Esophagus muscularis mucosa (tissue), 4 donors: ENCODE measurements around a stretch of chr6.

GRCh38 chr6:5085630-5086268, 608 bp downstream of the PPP1R3G start:
- PRO-cap = no peak
- RAMPAGE, long total RNA, 4 experiments = no peak in any of the 4 experiments

GRCh38 chr6:5287206-5288198, 26.2 kb downstream of the FARS2 start:
- PRO-cap = no peak
- RAMPAGE, long total RNA, 4 experiments = no peak in any of the 4 experiments

GRCh38 chr6:5456863-5457553, 195.7 kb downstream of the FARS2 start:
- PRO-cap = no peak
- RAMPAGE, long total RNA, 4 experiments = no peak in any of the 4 experiments

GRCh38 chr6:5498110-5498632, 236.9 kb downstream of the FARS2 start:
- PRO-cap = no peak
- RAMPAGE, long total RNA, 4 experiments = no peak in any of the 4 experiments

GRCh38 chr6:5506935-5507681, 245.8 kb downstream of the FARS2 start:
- PRO-cap = no peak
- RAMPAGE, long total RNA, 4 experiments = no peak in any of the 4 experiments

DNA sequence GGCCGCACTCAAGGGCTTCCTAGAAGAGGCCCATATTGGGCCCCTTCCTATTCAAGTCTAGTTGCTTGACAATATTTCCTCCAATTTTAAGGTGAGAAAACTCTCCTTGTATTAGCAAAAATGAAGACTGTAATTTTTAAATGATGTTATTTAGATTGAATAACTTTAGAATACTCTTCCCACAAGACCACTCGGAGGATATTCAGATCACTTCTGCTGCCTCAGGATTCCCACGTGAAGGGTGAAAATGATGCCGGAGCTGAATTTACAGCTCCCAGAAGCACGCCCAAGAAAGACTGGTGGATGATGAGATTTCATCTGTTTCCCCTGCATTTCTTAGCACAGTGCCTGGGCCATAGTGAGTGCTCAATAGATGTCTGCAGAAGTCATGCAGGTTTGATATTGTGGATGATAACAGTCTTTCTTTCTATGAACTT, 320.9 kb downstream of the NRN1 start:
- PRO-cap = no peak
- RAMPAGE, long total RNA, 4 experiments = no peak in any of the 4 experiments

DNA sequence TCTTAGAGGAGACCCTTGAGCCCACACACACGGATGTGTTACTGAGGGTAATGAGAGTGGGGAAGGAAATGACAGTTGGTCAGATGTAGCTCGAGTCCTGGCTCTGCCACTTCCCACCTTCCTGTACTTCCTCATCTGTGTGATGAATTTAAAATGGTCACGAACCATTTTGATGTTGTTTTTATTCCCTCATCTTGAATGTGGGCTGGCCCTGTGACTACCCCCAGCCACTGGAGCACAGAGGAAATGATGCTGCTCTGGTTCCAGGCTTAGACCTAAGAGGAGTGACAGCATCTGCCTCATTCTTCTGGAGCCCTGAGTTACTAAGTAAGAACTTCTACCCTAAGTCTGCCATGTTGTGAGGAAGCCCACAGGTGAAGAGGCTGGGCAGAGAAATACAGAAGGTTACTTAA, 141.1 kb downstream of the NRN1 start:
- PRO-cap = no peak
- RAMPAGE, long total RNA, 4 experiments = no peak in any of the 4 experiments

- PRO-cap = bidirectional peak, plus-strand start at chr6:5936327, minus-strand start at chr6:5936271
- RAMPAGE, long total RNA, 4 experiments = no peak in any of the 4 experiments
Observed at GRCh38 chr6:5936077-5936505, 70.6 kb downstream of the NRN1 start.

- PRO-cap = no peak
- RAMPAGE, long total RNA, 4 experiments = no peak in any of the 4 experiments
Observed at GRCh38 chr6:6189824-6190699, 130.4 kb downstream of the F13A1 start.

- PRO-cap = no peak
- RAMPAGE, long total RNA, 4 experiments = no peak in any of the 4 experiments
Observed at GRCh38 chr6:6332273-6332726, 11.8 kb upstream of the F13A1 start.

- PRO-cap = unidirectional peak, plus-strand start at chr6:6591782
- RAMPAGE, long total RNA, 4 experiments = no peak in any of the 4 experiments
Observed at GRCh38 chr6:6591657-6592074, 3.1 kb downstream of the LY86 start.

DNA sequence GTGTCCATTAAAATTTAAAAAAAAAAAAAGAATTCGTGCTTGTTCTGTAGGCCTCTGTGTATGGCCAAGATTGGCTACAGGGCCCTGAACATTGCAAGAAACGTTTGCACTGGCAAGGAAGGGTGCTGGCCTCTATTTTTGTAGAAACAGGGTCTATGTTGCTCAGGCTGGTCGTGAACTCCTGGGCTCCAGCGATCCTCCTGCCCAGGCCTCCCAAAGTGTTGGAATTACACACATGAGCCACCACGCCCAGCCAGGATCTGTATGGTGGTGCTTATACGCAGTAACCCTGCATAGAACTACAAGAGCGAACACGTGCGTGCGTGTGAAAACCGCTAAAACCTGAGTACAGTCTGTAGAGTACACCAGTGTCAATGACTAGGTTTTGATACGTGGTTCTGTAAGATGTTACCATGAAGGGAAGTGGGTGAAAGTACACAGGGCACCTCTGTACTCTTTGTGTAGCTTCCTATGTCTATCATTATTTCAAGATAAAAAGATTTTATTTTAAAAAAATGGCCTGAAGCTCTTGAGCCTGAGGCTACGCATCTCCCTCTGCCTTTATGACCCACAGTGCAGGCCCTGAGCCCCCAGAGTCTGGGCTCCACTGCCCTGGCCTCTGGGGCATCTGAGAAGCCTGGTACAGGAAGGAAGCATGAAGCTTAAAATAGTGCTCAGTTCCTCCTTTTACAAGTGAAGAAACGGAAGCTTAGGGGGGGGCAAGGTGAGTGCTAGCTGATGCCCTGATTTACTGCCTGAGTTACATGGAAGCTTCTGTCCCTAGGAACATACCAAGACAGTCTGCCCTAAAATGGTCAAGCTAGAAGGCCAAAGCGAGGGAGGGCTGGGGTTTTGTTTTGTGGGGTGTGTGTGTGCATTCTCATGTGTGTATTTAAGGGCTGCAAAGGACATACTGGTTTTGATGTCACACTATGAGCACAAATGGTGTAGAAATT, 21.6 kb downstream of the LY86 start:
- PRO-cap = no peak
- RAMPAGE, long total RNA, 4 experiments = no peak in any of the 4 experiments

DNA sequence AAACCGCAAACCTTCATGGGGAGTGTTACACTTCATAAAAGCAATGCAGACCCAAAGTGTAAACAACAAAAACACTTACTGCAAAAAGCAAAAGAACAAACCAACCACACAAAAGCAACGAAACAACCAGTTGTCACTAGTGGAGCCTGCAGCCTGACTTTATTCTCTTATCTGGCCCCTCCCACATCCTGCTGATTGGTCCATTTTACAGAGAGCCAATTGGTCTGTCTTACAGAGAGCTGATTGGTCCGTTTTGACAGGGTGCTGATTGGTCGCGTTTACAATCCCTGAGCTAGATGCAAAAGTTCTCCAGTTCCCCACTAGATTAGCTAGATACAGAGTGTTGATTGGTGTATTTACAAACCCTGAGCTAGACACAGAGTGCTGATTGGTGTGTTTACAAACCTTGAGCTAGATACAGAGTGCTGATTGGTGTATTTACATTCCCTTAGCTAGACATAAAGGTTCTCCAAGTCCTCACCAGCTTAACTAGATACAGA, 24.0 kb downstream of the LY86 start:
- PRO-cap = no peak
- RAMPAGE, long total RNA, 4 experiments = no peak in any of the 4 experiments

DNA sequence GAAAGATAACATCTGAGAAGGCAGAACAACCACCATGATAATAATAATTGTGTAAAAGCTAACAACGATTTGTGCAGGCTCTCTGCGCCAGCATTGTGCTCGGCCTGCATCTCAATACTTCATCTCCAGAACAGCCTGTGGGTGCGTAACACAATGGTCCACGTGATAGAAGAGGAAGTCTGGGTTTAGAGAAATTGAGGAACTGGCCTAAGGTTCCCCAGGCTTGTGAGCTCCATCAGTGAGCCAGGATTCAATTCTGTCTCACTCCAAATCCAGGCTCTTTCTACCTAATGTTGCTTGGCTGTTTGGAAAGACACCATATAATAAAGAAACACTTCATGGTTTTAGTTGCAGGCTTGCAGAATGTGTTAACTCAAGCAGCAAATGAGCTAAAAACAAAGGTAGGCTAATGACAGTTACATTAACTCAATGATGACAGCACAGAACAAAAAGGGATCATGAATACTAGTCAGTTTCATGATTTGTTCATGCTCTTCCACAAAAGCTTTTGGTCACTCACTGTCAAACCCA, 71.3 kb downstream of the LY86 start:
- PRO-cap = unidirectional peak, minus-strand start at position 116 of the sequence
- RAMPAGE, long total RNA, 4 experiments = no peak in any of the 4 experiments

- PRO-cap = no peak
- RAMPAGE, long total RNA, 4 experiments = no peak in any of the 4 experiments
Observed at GRCh38 chr6:6747454-6747810, 158.9 kb downstream of the LY86 start.

GRCh38 chr6:6791073-6791340, 202.5 kb downstream of the LY86 start:
- PRO-cap = no peak
- RAMPAGE, long total RNA, 4 experiments = no peak in any of the 4 experiments

- PRO-cap = no peak
- RAMPAGE, long total RNA, 4 experiments = no peak in any of the 4 experiments
Observed at GRCh38 chr6:6796998-6797297, 208.4 kb downstream of the LY86 start.

DNA sequence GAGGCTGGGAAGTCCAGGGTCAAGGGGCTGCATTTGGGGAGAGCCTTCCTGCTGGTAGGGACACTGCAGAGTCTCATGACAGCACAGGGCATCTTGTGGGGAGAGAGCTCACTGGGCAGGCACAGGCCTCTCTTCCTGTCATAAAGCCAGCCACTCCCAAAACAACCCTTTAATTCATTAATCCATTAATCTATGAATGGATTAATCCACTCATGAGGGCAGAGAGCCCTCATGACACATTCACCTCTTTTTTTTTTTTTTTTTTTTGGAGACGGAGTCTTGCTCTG, 210.5 kb downstream of the LY86 start:
- PRO-cap = no peak
- RAMPAGE, long total RNA, 4 experiments = no peak in any of the 4 experiments

- PRO-cap = no peak
- RAMPAGE, long total RNA, 4 experiments = no peak in any of the 4 experiments
Observed at GRCh38 chr6:6808957-6809393, 220.5 kb downstream of the LY86 start.

DNA sequence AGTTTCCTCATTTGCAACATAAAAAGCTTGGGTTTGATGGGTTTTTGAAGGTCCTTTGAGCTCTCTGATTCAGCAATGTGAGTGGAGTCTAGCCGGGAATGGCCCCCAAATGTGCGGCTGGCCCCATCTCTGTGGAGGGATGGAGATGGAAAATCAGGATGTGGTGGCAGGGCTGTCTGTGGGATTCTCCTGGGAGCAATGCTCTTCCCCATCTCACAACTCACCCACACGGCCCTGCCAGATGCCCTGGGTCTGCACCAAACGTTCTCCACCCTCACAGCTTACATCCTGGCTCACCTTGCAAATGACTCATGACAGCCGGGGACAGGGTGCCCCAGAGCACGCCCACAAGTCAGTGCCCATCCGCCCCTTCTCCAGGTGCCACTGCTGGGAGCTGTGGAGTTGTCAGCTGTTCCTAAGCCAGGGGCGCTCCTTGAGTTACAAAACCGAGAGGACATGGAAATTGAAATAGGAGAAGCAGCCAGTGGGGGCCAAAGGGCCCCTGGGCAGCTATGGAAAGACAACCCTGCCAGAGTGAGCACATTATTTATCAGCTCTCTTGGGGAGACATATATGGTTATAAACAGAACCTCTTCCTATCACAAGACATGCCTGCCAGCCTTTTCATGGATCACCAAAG, 236.6 kb downstream of the LY86 start:
- PRO-cap = unidirectional peak, plus-strand start at position 484 of the sequence
- RAMPAGE, long total RNA, 4 experiments = no peak in any of the 4 experiments